Tongue (tissue), 2 donors: ENCODE measurements around a stretch of chr17.

DNA sequence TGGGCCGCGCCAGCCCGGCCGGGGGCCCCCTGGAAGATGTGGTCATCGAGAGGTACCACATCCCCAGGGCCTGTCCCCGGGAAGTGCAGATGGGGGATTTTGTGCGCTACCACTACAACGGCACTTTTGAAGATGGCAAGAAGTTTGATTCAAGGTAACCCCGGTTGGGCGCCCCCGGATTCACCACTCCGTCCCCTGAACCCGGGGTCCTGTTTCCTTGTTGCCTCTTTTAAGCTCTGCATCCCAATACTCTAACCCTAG is 252 bp downstream of the FKBP10 start:
- RAMPAGE, long total RNA = no peak

- RAMPAGE, long total RNA = no peak
Observed at GRCh38 chr17:41822928-41823502, 10.2 kb downstream of the FKBP10 start.

- RAMPAGE, long total RNA = no peak
Observed at GRCh38 chr17:41891930-41892520, 26.7 kb downstream of the ACLY start.

- RAMPAGE, long total RNA = no peak
Observed at GRCh38 chr17:41978271-41978579, 11.6 kb downstream of the CNP start.

GRCh38 chr17:41983364-41983966 is 16.9 kb downstream of the CNP start:
- RAMPAGE, long total RNA = no peak

GRCh38 chr17:42018354-42018753 is 1.1 kb upstream of the DNAJC7 start:
- RAMPAGE, long total RNA = no peak

DNA sequence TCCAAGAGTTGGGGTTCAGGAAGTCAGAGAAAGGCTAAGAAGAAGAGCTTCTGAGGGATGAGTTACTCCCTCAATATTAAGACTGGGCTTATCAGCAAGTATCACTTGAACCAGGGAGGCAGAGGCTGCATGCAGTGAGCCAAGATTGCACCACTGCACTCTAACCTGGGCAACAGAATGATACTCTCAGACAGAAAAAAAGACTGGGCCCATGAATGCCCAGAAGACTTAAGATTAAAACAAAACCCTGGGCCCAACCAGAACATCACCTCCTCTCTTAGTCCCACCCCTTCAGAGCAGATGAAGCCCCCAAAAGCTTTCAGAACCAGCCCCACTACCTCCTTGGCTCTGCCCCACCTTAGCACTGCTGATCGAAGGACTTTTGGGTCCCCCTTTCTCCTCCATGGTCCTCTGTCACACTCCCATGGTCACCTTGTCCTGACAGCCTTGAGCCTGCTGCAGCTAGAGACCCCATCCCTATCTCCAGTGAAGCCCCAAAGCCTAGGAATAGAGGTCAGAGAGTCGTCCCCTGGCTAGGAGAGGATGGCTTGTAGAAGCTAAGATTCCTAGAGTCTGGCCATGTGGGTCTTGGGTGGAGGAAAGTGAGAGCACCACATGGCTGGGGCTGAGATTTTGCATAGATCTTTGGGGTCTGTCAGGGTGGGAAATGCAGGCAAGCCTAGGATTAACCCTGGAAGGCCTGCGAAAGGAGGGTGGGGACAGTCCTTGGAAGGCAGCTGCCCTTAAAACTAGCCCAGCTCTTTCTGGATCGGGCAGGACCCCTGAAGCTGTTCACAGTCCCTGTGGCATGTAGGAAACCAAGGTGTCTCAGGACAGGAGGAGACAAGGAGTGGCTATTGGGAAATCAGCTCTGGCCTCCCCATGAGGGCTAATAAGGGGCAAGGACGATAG is 6.4 kb downstream of the NKIRAS2 start:
- RAMPAGE, long total RNA = no peak

- RAMPAGE, long total RNA = no peak
Observed at GRCh38 chr17:42065063-42065502, 14.7 kb upstream of the C17orf113 start.

GRCh38 chr17:42132914-42134321 is 10.8 kb downstream of the HSPB9 start:
- RAMPAGE, long total RNA = no peak

DNA sequence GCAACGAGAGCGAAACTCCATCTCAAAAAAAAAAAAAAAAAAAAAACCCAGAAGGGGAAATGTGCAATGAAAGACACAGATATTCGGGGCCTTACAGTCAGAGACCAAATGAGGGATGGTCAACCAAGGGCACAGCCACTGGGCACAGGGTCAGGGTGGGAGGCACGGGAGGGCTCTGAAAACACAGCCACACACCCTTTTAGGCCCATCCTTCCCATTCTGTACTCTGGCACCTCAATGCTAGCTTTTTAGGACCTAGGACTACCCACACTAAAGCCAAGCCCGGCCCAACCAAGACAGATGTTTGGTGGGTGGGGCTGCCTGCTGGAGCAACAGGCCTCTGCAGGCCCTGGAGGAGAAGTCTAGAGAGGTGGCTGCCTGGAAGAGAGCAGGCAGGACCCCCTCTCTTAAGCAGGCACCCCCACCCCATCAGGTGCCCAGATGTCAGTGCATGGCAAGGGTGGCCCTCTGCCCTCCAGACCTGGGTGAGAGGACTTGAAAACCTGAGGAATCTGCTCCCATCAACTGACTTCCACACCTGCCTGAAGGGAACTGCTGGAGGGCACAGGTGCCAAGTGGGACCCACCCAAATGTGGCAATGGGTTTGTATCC is 2.0 kb upstream of the STAT5A start:
- RAMPAGE, long total RNA = no peak

- RAMPAGE, long total RNA = no peak
Observed at GRCh38 chr17:42328825-42330024, 40.9 kb downstream of the STAT5A start.

GRCh38 chr17:42337317-42337898 is 49.1 kb downstream of the STAT5A start:
- RAMPAGE, long total RNA = no peak

DNA sequence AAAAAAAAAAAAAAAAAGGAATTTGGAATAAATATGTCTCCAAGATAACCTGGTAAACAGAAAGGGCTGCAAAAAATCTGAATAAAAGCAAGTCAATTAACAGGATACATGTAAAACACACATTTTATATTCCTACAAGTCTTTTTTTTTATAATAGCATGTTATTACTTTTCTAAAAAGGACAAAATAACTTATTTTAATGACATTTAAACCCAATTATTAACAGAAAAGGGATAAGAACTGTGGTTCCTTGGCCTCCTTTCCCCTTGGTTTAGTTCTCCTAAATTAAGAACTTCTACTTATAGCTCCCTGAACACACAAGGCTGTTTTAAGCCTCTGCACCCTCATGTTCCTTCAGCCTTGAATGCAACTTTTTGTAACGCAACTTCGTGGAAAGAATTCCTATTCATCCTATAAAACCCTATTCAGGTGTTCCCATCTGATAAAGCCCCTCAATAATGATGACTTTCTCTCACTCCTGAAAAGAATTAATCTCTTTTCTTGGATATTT is 6.5 kb downstream of the STAT3 start:
- RAMPAGE, long total RNA = no peak

DNA sequence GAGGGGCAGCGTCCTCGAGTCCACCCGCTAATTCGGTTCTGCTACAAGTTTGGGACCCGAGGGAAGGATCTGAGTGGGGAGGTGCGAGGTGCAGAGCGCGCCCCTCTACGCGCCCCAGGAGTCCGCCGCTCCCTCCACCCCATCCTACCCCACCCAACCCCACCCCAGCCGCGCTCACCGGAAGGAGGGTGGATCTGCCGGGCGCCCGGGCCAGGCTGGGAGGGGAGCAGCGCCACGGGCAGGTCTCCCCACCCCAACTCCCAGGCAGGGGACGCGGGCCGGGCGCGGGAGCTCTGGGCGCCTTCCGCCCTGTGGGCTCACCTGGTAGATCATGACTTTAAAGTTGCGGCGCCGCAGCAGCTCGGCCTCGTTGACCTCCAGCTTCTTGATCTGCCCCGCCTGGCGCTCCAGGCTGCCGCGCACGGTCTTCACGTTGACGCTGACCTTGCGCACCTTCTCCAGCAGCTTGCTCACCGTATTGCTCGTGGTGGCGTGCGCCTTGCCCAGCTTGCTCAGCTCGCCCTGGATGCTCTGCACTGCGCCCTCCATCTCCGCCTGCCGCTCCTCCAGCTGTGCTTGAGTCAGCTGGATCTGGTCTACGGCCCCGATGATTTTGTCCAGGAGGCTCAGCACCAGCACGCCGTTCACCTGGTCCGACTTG is 620 bp downstream of the CAVIN1 start:
- RAMPAGE, long total RNA = no peak

GRCh38 chr17:42459065-42460206 is 758 bp downstream of the ATP6V0A1 start:
- RAMPAGE, long total RNA = no peak

GRCh38 chr17:42475680-42476105 is 17.0 kb downstream of the ATP6V0A1 start:
- RAMPAGE, long total RNA = no peak

DNA sequence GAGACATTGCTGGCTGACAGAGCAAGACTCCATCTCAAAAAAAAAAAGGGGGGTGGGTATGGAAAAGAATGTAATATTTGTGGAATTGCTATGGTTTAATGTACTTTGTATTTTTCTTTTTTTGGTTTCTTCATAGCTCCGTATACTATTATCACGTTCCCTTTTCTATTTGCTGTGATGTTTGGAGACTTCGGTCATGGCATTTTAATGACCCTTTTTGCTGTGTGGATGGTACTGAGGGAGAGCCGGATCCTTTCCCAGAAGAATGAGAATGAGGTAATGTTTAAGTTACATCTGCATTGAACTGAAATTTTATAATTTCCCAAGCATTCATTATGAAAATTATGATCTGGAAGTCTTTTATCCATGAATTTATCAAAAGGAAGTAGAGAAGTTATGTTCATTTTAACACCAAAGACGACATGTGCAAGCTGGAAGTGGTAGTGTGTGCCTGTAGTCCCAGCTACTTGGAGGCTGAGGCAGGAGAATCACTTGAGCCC is 35.6 kb downstream of the ATP6V0A1 start:
- RAMPAGE, long total RNA = no peak

DNA sequence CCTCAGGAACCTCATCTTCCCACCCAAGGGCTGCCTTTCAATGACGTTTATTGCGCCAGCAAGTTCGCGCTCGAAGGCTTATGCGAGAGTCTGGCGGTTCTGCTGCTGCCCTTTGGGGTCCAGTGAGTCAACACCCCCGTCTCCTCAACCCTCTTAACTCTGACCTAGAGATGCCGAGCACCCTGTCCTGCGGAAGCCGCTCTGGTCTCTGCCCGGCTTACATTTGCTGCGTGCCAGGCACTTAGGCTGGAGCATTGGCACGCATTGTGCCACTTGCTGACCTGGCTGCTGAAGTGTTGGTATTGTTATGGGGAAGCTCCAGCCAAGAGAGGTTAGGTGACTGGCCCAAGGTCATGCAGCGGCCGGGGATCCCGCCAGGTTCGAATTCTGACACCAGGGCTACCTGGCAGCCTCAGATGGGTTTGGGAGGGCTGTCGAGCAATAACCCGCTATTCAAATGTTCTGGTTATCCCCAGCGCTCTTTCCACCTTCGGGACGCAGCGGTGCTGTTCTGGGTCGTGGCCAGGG is 5.1 kb upstream of the HSD17B1 start:
- RAMPAGE, long total RNA = no peak

GRCh38 chr17:42569307-42569773 is 2.4 kb downstream of the MLX start:
- RAMPAGE, long total RNA = no peak

- RAMPAGE, long total RNA = no peak
Observed at GRCh38 chr17:42573769-42574294, 3.7 kb downstream of the PSMC3IP start.